Endometrial microvascular endothelial cells (primary cell): ENCODE measurements around a stretch of chr13.

DNA sequence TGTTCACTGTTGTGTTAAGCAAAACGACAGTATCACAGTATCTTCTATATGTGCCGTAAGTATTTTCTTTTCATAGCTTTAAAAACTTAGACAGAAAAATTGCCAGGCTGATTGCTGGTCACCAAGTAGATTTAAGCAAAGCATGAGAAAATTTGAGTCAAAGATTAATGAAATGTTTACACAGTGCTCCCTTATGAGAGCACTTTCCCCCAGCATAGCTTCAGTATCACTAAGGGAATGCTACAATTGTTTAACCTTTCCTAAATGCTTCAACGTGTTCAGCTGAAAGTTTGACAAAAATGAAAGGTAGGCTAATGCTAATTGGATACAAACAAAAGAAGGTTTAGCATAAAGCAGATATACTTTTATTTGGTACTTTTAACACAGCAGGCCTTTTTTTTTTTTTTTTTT, 23.3 kb downstream of the PCCA start:
- RAMPAGE, long total RNA: no peak

- RAMPAGE, long total RNA: no peak
Observed at GRCh38 chr13:100436057-100436618, 152.5 kb downstream of the GGACT start.

- RAMPAGE, long total RNA: no peak
Observed at GRCh38 chr13:100483665-100484545, 104.7 kb downstream of the GGACT start.

- RAMPAGE, long total RNA: no peak
Observed at GRCh38 chr13:100625438-100626132, 37.0 kb upstream of the GGACT start.

- RAMPAGE, long total RNA: no peak
Observed at GRCh38 chr13:101626780-101627675, 174.6 kb downstream of the ITGBL1 start.

DNA sequence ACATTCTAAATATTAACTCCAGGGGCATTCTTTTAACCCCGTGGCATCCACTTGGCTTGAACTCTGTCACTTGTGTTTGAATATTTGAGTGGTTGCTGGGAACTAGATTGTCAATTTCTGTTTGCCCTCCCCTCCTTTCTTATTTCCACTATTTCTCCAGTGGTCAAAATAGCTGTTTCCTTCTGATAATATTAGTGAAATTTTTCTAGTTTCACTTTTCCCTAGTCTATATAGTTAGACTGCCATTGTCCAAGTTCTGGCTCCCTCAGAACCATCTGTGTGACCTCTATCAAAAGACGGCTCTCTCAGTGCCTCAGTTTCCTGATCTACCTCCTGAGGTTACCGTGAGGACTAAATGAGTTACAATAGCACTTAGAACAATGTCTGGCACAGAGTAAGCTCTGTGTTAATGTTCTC, 302.2 kb upstream of the TPP2 start:
- RAMPAGE, long total RNA: no peak

- RAMPAGE, long total RNA: no peak
Observed at GRCh38 chr13:102394719-102395268, 202.0 kb upstream of the TPP2 start.

GRCh38 chr13:102400516-102401213, 196.1 kb upstream of the TPP2 start:
- RAMPAGE, long total RNA: no peak

DNA sequence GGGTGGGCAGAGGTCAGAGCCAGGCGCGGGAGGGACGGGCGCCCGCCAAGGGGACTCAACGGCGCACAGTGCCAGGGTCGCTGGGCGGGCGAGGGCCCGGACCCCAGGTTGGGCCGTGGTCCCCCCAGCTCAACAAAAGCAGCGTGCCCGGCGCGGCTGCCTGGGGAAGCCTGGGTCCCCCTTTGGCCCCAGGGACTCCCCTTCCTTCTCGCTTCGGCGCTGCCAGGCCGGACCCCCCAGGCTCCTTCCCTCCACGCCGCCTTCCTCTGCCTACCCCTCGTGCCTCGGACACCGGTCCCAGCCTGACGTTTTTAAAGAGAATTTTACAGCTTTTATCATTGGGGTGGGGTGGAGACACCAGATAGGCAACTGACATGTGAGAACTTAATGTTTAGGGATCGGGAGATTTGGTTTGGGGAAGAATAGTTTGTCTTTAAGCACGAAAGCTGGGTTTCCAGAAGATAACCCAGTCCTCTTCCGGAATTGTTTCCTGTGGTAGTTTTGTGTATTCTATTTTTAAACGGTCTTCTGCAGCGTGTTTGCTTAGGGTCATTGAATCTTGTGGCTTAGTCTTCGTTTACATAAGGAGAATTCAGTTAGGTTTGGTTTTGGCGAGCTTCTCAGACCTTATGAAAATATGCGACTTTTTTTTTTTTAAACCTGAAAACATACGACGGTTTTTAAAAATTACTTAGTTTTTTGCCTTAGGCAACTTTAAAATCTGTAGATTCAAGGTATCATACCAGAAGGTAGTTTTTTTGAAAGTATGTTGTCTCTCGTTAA, 740 bp downstream of the TPP2 start:
- RAMPAGE, long total RNA: no peak

- RAMPAGE, long total RNA: no peak
Observed at GRCh38 chr13:102724784-102725362, 30.0 kb upstream of the METTL21C start.

DNA sequence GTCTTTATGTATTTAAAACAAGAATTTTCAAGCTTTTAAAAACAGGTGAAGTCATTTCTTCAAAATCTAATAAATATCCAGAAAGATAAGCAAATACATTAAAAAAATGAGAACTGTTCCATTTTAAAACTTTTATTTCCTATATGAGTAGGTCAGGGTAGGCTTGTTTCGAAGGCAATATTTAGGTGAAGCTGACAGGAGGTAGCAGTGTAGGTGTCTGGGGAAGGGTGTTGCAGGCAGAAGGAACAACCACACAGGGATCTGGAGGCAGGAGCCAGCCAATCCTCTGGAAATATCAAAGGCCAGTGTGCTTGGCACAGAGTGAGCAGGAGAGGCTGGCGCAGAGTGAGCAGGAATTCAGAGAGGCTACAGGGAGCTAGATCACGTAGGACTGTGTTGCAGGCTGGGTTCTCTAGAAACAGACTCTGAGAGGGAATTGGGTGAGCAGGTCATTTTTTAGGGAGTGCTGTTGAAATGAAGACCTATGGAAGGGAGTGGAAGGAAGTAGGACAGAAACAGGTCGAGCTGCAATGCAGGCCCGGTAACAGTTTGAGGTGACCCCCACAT, 51.5 kb downstream of the ERCC5 start:
- RAMPAGE, long total RNA: no peak

- RAMPAGE, long total RNA: no peak
Observed at GRCh38 chr13:102908120-102908647, 62.4 kb downstream of the ERCC5 start.

DNA sequence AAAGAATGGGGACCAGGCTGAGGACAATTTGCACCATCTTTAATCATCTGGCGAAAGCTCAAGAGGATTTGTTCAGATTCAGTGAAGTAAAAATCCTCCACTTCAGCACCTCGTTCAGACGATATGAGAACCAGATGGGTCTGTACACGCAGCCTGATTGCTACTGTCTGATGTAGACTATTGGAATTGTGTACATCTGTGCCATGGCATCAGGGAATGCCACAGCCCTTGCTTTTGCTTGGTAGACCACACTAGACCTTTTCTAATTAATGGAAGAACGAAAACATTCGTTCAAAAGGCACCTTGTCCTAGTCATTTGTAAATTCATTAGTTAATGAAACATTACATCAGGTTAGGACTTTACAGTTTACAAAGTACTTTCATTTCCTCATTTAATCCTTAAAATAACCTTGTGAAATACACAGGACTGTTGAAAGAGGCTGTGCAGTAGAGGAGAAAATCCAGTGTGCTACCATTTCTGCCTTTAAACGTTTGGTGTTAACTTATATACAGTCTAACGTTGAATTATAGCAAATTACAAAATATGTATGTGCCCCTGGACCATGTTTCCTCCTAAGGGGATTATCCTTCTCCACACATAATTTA, 59.2 kb downstream of the SLC10A2 start:
- RAMPAGE, long total RNA: no peak

DNA sequence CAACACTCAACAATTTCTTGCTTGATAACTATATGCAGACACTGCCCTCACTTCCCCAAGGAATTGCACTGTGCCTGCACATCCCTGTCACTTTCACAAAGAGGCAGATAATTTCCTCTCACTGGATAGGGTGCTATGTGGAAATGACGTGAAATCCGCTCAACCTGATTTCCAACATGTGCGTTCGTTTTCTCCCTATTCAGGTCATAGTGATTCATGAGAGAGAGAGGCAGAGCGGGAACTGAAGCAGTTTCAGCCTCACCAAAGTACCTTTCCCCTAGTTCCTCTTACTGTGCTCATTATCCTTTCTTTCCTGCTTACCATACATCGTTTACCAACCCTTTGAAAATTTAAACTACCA, 326.5 kb upstream of the DAOA start:
- RAMPAGE, long total RNA: no peak

- RAMPAGE, long total RNA: no peak
Observed at GRCh38 chr13:105979240-105980090, 513.6 kb downstream of the DAOA start.

GRCh38 chr13:106477198-106477608, 58.3 kb downstream of the EFNB2 start:
- RAMPAGE, long total RNA: no peak

GRCh38 chr13:106490807-106491763, 44.4 kb downstream of the EFNB2 start:
- RAMPAGE, long total RNA: no peak

- RAMPAGE, long total RNA: no peak
Observed at GRCh38 chr13:106496248-106496565, 39.3 kb downstream of the EFNB2 start.

GRCh38 chr13:106531957-106532655, 3.4 kb downstream of the EFNB2 start:
- RAMPAGE, long total RNA: no peak

DNA sequence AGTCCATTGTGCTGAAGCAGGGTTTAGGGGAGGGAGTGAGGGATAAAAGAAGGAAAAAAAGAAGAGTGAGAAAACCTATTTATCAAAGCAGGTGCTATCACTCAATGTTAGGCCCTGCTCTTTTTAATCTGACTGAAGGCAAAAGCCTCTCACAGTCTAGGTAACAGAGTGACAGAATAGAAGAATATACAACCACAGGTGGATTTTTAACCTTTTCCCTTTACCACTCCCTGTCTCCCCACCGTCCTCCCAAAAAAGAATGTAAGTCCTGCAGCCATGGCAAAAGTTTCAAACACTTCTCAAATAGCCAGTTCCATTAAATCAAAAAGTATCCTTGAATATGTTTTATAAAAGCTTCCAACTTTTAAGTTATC, 9.1 kb downstream of the ARGLU1 start:
- RAMPAGE, long total RNA: no peak